ENCODE data around the gene NXPE1.

DNA sequence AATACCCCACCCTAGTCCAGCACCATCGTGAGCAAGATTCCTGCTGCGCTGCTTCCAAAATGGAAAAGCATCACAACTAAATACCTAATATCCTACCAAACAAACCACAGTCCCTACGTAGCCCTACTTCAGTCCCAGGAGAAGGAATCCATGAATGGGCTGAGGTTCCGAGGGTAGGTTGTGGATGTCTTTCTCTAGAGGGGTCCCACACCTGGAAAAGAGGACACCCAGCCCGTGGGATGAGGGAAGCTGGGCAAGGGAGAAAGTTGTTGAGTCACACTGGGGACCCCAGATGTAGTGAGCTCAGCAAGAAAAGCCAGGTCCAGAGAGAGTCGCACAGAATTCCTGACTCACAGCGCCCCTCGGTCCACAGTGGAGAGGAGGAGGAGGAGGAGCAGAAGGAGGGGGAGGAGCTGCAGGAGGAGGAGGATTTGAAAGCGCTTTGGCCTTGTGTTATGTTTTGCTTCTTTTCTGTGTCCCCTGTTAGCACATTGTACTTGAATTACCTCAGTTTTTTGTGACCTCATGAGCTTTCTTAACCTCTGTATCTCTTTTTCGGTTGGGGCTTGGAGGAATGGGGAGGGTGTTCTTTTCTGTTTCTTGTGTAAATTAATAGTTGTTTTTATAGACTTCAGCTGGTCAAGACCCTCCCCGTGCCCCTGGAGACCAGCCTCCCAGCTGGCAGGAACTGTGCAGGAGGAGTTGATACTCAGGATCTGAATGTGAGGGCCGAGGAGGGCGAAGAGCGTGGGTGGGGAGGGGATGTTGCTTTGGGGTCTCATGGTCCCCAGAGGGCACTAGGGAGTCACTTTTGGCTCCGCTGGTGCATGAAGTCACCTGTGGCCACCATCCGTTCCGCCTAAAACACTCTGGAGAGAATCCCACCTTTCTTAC lies 44.6 kb upstream of the NNMT start:
- PRO-cap, result no peak

- PRO-cap, result no peak
Observed at GRCh38 chr11:114252450-114253404, 43.5 kb upstream of the NNMT start.

GRCh38 chr11:114255389-114255791 lies 40.8 kb upstream of the NNMT start:
- PRO-cap, result no peak

GRCh38 chr11:114259853-114260902 lies 36.0 kb upstream of the NNMT start:
- PRO-cap, result no peak

DNA sequence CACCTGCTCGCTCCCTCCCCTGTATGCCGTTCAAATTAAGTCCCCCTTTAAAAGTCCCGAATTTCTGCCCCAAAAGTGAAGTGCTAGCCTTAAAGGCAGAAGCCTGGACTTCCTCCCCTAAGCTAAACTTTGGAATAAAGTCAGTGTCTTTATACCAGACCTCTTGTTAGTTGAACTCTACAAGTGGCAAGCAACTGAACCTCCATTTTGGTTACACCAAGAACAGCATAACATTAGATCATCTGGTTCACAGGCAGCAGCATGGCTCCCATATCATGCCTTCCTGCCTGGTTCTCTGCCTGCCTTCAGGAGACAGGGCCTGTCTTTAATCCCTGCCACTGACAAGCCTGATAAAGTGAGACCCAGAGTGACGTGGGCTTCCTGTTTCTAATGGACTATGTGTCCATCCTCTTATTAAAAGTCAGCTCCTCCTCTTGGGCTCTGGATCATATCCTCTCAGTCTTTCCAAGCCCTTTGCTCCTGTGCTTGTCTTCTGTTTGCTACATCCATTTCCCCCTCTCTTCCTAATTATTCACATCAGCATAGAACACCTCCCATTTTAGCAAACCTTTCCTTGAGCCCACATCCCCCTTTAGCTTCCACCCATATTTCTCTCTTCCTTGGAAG lies 32.4 kb upstream of the NNMT start:
- PRO-cap, result no peak

DNA sequence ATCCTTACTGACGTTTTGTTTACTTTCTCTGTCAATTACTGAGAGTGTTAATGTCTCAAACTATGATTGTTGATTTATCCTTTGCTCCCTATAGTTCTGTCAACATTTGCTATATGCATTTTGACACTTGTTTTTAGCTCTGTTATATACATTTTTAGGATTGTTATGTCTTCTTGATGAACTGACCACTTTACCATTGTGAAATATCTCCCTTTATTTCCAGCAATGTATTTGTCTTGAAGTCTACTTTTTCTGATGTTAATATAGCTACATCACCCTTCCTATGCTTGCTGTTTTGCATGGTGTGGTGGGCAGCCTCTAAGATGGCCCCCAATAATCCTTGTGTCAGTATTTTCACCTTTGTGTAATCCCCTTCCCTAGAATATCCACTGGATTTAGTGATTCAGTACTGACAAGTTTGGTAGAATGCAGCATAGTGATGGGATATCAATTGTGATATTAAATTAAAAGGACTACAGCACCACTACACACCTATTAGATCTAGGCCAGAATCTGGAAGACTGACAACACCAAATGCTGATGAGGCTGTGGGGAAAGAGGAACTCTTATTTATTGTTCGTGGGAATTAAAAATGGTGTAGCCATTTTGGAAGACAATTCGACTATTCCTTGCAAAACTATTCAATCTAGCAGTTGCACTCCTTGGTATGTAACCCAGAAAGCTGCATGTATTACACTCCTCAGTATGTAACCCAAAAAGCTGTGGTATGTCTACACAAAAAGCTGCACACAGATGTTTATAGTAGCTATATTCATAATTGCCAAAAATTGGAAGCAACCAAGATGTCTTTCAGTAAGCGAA lies 4.6 kb downstream of the NNMT start:
- PRO-cap, result no peak

DNA sequence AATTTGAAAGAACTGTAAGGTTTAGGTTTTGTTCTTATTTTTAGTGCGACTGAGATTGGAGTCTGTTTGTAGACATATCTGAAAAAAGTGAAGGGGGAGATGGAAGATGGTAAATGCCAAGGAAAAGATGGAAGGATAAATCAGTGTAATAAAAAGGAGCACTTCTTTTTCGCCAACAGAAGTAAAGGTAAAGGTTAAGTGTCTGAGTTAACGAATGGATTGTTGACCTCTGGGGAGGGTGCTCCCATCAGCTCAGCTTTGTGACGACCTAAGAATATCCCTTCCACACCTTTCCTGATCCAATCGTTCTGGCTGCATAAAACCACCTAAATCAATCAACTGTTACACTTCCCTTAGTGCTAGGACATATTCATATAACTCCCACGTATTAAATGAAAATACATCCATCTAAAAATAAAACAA lies 843 bp downstream of the C11orf71 start:
- PRO-cap, result bidirectional peak, plus-strand start outside the sequence, minus-strand start at position 316 of the sequence

- PRO-cap, result bidirectional peak, plus-strand start at chr11:114440498, minus-strand start at chr11:114440384
Observed at GRCh38 chr11:114440315-114440816, 1.1 kb downstream of the REXO2 start.

DNA sequence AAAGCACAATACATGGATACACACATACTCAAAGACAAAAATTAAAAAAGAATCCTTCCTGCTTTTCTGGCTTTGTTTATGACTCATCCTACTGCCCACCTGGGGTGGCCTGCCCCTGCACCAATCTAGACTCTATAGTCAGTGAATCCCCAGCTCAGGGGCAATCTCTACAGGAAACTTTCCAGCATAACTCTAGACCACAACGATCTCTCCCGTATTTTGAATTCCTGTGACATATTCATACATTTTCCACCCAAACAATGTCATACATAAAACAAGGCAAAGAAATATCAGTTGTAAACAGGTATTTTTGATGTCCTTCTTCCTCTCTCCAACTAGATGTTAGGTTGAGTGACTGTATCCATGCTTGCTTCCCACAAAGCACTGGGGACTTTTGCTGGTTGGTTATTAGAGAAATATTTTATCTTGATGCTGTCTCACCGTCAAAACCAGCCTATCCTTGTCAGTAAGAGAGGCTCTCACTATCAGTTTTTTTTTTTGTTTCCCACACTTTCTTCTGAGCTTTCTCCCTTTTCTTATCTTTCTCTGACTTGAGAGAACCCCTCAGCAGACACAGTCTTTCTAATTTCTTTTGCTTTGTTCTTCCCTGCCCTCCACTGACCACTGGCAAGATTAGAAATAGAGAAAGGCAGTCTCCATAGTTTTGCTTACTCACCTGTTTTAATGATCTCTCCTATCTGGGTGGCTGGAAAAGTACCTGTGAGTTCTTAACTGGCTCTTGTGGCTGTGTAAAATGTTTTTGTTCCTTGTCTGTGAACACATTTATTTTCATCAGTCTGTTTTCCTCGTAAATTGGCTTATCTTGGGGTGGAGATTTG lies at the start of gene NXPE1:
NXPE1 (minus strand) TSS at position 760 of the 839 bp plus-strand sequence.
- PRO-cap, result no peak

- PRO-cap, result no peak
Observed at GRCh38 chr11:115185383-115186048, 318.7 kb downstream of the CADM1 start.

DNA sequence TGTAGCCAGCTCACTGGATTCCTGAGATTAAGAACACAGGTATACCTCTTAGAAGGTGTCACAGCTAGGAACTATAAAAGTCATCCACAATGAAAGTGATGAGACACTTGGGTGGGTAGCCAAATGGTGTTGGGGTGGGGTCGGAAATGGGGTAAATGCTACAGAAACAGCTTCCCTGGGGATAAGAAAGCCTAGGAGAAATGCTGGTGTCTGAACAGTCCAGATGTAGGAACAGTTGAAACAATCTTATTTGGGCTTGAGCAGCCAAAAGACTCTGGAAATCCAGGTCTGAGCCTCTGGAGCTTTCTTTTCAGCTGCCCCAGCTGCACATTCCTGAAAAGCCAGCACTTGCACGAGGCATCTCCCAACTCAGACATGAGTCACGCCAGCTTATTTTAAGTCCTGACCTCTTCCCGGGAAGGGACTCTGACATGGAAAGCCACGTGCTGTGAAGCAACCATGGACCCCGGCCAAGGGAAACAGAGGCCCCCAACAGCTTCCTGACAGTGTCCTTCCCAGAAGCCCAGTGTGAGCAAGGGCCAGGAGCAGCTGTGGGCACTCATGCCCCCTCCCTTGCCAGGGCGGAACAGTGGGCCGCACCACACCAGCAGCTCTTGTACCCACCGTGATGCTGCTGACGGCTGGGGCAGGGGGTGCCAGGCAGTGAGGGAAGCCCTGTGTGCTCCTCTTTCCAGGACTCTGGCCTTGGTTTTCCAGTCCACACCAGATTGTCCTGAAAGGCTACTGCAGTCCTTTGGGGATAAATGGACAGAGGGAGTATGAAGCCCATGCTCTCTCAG lies 118.7 kb upstream of the CADM1 start:
- PRO-cap, result no peak

DNA sequence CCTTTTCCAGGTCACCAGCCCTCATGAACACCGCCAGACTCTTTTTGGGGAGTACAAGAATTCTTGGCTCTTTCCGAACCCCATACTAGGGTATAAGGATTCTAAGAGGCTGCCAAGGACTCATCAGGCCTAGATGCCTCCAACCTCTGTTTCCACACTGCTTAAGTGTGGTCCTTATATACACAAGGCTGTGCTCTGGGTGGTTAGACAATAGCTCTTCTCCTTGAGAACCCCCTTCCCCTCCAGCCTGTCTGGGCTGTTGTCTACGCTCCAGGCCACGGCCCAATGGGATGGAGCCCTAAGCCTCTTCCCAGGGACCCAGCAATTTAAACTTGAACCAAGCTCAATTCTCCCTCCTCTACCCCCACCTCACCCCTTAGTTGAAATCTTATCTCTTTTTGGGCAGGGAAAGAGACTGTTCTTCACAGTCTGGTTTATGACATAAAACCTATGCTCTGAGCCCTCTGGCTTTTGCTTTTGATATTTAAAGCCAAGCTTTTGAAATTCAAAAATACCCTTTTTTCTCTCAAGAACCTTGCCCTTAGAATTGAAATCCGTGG lies 327.3 kb downstream of the BUD13 start:
- PRO-cap, result no peak

DNA sequence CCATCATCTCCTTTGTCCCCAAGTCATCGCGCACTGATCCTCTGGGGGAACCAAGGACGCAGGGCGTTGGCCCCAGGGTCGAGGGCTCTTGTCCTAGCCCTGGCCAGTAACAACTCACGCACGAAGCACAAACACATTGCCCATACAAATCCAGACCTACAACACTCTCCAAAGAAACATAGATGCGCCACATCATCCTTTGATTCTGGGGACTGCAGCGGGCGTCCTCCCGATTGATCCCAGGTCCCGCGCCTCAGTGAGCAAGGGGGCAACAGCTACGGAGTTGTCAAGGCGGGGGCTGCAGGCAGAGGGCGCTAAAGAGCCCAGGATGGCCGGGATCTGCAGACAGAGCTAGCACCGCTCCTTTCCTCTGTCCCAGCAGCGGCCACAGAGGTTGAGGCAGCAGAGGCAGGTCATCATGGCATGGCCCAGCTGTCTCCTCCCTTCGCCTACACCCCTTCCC lies 537 bp downstream of the APOA5 start:
- PRO-cap, result no peak

DNA sequence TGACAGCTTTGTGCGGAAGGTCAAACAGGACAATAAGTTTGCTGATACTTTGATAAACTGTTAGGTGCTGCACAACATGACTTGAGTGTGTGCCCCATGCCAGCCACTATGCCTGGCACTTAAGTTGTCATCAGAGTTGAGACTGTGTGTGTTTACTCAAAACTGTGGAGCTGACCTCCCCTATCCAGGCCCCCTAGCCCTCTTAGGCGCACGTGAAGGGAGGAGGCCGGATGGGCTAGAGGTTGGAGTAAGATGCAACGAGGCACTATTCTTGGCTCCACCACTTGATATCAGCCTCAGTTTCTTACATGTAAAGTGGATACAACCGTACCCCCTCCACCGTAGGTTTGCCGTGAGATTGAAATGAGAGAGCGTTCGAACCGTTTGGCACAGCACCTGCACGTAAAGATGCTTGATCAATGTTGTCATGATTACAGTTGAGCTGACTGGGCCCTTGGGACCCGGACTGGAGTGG lies 3.6 kb downstream of the APOC3 start:
- PRO-cap, result no peak

GRCh38 chr11:116835692-116836847 lies 1.4 kb downstream of the APOA1 start:
- PRO-cap, result unidirectional peak, minus-strand start at chr11:116835993

DNA sequence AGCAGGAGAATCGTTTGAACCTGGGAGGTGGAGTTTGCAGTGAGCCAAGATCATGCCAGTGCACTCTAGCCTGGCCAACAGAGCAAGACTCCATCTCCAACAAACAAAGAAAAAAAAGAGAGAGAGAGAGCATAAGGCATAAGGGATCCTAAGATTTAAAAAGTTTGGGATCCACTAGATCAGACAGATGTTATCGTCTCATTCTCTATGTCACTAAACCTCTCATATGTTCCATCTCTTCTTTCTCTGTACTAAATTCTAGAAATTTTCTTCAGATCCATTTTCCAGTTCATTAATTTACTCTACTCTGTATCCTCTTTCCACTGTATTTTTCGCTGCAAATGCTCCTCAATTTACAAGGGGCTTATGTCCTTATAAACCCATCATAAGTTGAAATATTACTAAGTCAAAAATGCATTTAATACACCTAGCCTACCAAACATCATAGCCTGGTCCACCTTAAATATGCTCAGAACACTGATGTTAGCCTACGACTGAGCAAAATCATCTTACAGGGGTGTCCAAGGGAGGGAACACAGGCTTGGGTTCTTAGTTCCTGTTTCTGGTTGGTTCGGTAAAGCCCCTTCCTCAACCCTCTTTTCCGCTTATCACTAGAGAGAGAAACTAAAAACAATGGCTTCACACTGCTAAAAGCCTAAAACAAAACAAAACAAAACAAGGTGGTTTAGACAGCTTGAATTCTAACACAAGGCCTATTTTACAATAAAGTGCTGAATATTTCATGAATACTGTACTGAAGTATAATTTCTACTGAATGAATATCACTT lies 118.3 kb downstream of the SIK3 start:
- PRO-cap, result no peak

- PRO-cap, result no peak
Observed at GRCh38 chr11:117045890-117046766, 52.1 kb downstream of the SIK3 start.

DNA sequence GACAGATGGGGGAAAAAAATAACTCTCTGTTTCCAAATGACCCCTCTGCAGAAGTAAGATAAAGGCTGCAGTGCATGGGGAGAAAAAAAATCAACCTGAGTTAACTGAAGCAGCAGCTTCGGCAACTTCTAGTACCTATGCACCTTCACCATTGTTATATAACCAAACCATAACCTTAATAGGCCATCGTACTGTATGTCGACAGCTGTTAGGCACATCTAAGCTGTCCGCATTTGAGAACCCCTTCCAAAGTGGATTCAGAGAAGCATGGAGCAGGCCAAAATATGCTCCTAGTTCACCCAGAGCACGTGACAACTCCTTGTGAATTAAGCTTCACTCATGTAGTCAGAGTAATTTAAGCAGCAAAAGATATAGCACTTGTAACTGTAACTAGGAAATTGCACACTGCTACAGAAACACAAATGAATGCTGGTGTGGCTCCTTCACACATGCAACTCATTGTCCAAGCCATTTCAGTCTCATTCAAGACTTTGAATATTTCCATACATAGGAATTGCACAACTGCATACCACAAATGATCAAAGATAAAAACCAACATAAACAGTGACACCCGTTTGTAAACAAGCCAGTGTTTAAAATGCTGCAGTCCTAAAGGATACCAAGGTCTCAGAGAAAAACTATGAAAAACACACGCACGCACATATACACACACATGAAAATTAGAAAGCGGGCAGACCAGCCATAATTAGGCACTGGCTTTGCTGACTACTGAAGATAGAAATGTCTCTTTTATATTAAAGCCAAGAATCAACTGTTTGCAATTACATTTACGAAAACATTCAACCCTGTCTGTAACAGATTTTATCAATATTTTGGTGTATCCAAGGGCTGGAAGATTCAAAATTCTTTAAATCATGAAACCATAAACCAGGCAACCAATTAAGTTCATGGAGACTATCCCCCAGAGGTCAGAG lies 2.5 kb downstream of the SIK3 start:
- PRO-cap, result no peak

- PRO-cap, result unidirectional peak, plus-strand start at chr11:117173353
Observed at GRCh38 chr11:117173235-117173575, 5.3 kb upstream of the SIDT2 start.

GRCh38 chr11:117179057-117179996 lies 784 bp downstream of the SIDT2 start:
- PRO-cap, result bidirectional peak, plus-strand start at chr11:117179143, minus-strand start at chr11:117179206; bidirectional peak, plus-strand start at chr11:117179767, minus-strand start at chr11:117179629